H7 (cell line): ENCODE data around the gene SLC25A38.

GRCh38 chr3:38552717-38553168 is 56.6 kb downstream of the EXOG start:
- RAMPAGE, long total RNA = no peak

GRCh38 chr3:38614865-38615376 is 34.6 kb downstream of the SCN5A start:
- RAMPAGE, long total RNA = no peak

GRCh38 chr3:38645474-38646057 is 3.9 kb downstream of the SCN5A start:
- RAMPAGE, long total RNA = no peak

DNA sequence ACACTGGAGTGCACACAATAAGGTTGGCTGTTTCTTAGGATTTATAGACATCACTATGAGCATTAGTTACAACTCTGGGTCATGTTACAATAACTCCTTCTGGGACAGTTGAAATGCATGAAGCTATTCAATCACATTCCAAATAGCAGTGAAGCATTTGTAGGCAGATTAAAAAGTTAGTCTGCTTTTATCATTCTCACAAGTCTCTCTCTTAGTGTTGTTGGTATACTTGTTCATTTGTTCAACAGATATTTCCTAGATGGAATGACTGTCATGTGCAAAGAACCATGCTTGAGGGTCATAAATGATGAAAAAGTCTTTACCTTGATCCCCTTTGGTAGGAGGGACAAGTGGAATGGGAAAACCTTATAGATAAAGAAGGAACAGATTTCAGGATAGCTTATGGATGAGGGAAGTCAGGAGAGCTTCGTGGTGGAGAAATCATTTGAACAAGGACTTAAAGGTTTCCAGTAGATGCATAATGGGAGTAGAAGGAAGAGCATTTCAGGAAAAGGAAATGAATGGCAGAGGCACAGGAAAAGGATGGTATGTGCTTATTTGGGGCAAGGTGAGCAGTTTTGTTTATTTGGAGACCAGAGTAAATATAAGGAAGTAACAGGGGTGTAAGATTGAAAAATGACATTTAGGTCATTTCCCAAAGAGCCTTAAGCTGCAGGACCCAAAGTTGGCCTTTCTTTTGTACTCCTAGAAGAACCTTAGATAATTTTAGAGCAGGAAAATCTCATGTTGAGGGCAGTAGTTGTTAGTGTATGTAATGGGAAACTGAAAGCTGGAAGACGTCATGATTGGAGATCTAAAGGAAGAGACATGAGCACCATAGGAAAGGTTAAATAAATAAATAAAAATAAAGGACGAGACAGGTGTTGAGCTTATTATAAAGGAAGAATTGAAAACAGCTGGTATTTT is 26.9 kb downstream of the GORASP1 start:
- RAMPAGE, long total RNA = no peak

GRCh38 chr3:39082408-39083595 is 24.6 kb downstream of the GORASP1 start:
- RAMPAGE, long total RNA = no peak

- RAMPAGE, long total RNA = no peak
Observed at GRCh38 chr3:39132914-39133476, 20.4 kb downstream of the CSRNP1 start.

DNA sequence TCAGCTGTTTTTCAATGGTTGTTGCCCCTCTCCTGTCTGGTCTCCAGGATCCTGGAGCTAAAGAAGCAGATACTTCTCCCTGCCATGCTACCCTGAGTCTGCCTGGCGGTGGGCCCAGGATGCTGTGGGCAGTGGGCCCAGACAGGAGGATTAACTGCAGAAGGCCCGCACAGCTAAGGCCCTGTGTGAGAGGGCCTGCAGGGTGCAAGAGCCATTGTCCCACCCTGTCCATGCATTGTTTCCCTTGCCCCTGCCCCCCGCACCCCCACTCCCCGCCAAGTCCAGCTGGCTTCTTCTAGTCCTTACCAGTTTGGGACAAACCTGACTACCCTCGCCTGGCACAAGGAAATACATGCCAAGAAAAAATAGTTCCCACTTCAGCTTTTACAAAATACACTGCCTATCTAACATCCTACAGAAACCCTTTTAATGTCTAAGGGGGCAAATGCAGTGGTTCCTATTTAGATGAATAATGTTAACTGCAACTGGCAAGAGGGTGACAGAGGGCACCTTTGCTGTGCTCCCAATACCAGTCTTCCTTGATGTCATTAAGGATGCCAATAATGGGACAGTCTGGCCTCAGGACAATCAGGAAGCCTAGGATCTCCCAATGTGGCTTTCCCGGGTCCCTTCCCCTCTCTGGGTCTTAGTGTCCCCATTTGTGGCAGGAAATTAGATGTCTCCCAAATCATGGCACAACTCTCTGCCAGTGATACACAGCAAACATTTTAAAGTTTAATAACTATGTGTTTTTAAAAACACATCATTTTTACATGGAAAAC is 14.1 kb downstream of the CSRNP1 start:
- RAMPAGE, long total RNA = no peak

DNA sequence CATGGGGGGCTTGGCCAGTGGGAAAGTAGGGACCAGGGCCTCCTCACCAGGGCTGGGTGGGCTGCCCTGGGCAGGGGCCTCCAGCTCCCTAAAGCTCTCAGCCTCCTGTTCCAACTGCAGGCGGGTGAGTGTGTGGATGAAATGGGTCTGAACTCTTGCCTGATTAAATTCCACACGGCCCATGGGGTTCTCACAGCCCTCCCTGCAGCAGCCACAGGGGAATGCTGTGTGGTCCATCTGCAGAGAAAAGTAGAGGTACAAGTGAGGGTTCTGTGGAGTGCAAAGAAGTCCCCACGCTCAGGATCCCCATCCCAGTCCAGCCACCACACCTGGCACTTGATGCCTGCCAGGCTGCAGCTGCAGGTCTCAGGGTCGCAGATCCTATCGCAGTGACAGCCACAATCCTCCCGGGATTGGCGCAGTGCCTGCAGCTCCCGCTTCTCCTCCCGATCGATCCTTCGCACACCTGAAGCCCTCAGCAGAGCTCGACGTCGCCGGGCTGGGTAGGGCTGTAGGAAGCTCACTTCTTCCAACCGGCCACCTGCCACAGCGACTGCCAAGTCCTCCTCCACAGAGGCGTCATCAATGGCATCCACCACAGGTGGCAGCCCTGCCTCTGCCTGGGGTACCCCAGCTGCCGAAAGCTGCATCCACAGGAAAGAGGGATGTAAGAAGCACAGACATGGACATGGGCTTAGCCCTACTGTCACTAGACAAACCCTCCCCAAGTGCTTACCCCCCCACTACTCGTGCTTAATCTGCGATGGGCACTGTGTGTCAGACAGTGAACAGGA is 9.4 kb downstream of the CSRNP1 start:
- RAMPAGE, long total RNA = no peak

- RAMPAGE, long total RNA = no peak
Observed at GRCh38 chr3:39150095-39150872, 3.1 kb downstream of the CSRNP1 start.

GRCh38 chr3:39255397-39256032 is 24.3 kb downstream of the CX3CR1 start:
- RAMPAGE, long total RNA = no peak

- RAMPAGE, long total RNA = no peak
Observed at GRCh38 chr3:39288352-39288920, 8.6 kb upstream of the CX3CR1 start.

DNA sequence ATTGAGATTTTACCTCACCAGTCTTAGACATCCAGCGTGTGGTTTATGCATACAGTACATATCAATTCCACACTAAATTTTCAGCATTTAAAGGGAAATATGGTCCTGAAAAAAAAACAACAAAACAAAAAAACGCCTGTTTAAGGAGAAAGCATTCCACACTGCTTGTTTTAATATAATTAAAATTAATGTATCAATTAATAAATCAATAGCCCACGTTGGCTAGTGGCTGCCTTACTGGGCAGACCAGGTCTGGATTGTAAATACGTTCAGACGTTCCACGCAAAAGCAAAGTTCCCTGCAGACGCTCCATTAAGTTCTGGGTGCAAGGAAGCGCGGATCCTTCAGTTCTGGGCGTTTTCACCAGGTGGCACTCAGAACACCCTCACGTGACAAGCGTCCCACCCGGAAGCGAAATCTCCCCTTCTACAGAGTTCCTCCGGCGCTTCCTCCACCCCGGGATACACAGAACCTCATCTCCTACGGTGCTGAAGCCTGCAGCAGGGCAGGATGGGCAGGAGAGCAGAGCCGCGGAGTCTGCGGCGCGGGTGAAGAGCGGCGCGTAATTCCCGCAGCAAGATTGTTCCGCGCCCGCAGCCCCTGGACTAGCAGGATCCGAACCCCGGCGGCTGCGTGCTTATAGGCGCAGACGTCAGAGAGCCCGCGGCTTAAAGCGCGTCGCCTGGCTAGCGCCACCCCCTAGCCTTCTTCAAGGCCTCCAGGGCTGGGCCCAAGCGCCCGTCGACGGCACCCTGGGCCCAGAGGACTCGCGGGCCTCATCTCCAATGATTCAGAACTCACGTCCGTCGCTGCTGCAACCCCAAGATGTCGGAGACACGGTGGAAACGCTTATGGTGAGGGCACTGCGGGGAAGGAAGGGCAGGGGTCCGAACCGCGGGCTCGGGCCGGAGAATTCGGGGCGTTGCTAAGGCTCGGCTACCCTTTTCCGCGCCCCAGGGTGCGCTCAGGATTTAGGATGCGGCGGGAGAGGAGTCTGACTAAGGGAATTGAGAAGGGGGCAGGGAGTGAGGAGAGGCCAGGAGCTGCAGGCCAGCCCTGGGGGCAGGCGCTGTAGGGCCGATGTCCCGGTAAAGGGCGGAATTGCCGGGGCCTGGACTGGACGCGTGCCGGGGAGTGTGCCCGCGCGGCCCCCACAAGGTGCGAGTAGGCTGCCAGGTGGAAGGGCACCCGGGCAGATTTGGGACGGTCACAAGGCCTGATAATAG is at the start of gene SLC25A38:
Gene SLC25A38 (plus strand): TSS at position 431 of the 1,226 bp plus-strand sequence.
- RAMPAGE, long total RNA = no peak

- RAMPAGE, long total RNA = no peak
Observed at GRCh38 chr3:39407269-39408512, 1.2 kb downstream of the RPSA start.

- RAMPAGE, long total RNA = no peak
Observed at GRCh38 chr3:39410823-39411401, 4.4 kb downstream of the RPSA start.

- RAMPAGE, long total RNA = no peak
Observed at GRCh38 chr3:39414418-39415094, 8.0 kb downstream of the RPSA start.

- RAMPAGE, long total RNA = no peak
Observed at GRCh38 chr3:39646175-39646546, 163.2 kb upstream of the MYRIP start.

DNA sequence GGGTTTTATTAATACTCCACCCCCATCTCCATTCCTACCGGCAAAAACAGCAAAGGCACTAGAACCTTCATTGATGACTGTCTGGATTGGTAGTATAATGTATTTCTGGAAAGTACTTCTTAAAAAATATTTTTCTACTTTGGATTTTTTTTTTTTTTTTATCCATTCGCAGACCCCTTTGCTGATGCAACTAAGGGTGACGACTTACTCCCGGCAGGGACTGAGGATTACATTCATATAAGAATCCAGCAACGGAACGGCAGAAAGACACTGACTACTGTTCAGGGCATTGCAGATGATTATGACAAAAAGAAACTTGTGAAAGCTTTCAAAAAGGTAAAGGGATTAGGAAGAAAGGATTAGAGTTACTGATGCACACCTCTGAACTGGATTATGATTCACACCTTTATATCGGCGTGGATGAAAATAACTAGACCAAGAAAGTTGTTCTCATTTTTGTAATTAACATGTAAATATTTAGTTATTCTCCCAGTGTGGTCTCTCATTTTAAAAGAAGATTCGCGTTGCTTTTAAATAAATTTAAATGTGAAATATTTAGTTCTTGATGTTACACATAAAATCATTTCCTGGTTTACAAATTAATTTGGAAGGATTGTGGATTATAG is 1.3 kb downstream of the EIF1B start:
- RAMPAGE, long total RNA = no peak

- RAMPAGE, long total RNA = no peak
Observed at GRCh38 chr3:41167113-41167658, 32.1 kb upstream of the CTNNB1 start.

GRCh38 chr3:41236857-41237577 is 37.7 kb downstream of the CTNNB1 start:
- RAMPAGE, long total RNA = no peak

DNA sequence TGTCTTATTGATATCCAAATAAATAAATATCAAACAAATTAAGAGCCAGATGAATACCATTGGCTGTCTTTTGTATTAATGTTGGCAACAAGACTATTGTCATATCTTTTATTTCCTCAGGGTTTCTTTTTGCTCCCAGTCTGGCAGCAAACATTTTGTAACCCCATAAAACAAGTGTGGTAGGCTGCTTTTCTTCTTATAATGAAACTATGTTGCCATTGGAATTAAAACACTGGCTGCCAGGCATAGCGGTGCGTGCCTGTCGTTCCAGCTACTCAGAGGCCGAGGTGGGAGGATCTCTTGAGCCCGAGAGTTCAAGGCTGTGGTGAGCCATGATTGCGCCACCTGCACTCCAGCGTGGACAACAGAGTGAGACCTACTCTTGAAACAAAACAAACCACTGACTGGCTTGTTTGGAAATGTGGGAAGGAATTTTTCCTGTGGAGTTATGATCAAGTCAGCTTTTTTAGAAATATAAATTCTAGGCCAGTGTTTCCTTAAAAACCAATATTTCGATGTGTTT is 58.6 kb upstream of the TRAK1 start:
- RAMPAGE, long total RNA = no peak